ENCODE results near the genes SLC35G3, SLFN11, SLFN14 and PEX12.

DNA sequence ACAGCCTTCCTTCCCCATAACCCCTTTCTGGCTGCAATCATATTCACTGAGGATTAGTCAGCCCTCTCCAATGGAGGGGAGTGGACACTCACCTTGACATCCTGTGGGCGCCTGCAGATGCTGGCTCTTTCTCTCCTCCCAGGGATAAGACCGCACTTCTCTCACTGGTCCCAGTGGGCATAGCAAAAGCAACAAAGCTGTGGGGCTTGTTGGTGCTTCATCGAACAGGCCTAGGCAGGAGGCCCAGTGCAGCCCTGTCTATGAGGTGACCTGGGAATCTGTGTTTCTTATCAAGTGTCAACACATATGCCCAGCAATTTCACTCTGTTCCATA lies 271.0 kb upstream of the CCL2 start:
- RRBS, result no CpG with 5 or more reads among the region's 3 CpGs

GRCh38 chr17:34997506-34998019 lies 17.3 kb downstream of the LIG3 start:
- RRBS, result 37% methylated on average over 2 of the region's 8 CpGs

- RRBS, result no CpG with 5 or more reads among the region's 7 CpGs
These were observed 37.2 kb downstream of the RFFL start for GRCh38 chr17:35026188-35026840.

DNA sequence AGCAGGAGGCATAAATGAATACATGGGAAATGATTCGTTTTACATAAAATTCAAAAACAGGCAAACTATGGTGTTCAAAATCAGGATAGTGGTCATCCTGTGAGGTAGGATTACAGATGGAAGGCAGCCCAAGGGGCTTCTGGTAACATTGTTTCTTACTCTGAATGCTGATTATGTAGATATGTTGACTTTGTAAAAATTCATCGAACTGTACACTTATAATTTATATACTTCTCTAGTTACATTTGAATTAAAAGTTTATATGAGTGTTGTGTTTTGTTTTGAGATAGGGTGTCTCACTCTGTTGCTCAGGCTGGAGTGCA lies 24.9 kb downstream of the RFFL start:
- RRBS, result no CpG with 5 or more reads among the region's 2 CpGs

DNA sequence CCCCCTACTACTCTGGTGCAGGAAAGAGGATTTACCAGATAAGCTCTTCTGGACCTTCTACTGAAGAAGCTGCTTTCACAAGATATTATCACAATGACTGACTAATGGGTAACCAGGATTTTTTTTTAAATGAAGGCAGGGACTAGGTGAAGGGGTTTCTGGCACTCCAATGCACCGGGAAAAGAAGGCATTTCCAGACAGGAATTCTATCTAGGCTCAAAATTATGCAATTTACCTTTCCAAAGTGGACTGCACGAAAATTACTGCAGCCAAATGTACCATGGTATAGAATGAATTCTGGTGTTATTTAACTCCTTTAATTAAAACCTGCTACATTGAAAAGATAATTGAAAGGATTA lies 16.5 kb downstream of the RFFL start:
- RRBS, result no CpG with 5 or more reads among the region's 2 CpGs

- RRBS, result no CpG with 5 or more reads among the region's 4 CpGs
These were observed 3.5 kb downstream of the RFFL start for GRCh38 chr17:35059898-35060459.

DNA sequence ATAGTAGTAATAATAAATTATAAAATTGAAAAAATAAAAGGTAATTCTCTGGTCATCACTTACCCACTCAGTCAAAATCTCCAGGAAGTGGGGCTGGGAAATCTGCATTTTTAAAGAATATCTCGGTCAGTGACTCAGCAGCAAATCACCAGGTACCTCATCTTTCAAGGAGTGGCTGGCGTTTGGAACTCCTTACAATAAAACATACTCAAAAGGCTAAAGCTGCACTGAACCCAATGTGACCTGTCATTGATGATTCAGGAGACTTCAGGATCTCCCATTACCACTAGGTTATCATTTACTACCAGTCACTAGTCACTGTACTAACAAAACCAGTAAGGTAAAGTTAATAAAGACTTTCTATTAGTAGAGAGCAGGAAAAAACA lies 21.5 kb upstream of the RFFL start:
- RRBS, result no CpG with 5 or more reads among the region's 2 CpGs

DNA sequence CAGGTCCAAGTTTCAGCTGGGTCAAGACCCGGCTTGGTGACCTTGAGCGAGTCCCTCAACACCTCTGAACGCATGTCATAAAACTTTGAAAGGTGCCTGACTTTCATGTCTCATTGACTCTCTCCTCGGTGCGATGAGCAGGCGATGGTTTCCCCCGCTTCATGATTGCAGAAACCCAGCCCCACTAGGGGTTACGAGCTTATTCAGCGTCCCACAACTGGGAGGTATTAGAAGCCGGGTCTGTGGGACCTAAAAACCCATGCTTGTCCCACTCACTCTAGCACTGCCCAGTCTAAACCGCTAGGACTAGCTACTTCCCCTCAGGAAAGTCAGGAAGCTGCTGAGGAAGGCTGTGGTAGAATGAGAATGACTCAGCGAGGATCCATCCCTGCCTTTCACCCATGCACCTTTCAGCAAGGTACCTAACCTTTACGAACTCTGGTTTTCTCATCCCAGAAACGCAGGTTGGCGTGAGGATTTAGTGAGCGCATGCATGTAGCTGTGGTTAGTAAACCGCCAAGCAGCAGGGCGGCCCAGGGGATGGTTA lies 26.2 kb upstream of the RFFL start:
- RRBS, result no CpG with 5 or more reads among the region's 18 CpGs

DNA sequence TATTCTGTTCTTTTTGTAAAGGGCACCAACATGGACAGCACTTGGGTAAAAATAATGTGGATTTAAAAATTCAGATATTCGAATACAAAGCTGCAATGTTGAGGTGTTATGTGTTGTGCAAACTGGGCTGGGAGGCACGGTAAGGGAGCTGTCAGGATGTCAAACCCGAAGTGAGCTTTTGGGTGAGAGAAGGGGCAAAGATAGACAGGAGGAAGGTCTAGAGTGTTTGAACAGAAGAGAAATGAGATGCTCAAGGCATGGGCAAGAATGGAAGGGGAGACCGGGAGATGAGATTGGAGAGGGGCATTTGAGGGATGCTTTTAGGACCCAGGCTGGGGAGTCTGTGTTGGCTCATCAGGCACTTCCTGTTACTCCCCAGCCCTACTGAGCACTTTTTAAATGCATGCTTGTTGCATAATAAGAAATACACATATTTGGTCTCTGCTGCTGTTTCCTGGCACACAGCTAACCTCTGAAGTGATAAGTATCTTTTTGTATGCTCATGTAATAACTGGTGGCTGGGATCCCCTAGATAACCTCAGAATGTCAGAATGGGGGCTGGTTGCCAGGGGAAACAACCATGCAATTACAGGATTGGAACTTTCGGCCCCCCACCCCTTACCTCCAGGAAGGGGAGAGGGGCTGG lies 13.7 kb downstream of the UNC45B start:
- RRBS, result no CpG with 5 or more reads among the region's 5 CpGs

- RRBS, result no CpG with 5 or more reads among the region's 2 CpGs
These were observed at the start of gene SLC35G3 for GRCh38 chr17:35194258-35194560. TSS of gene SLC35G3 (minus strand) at chr17:35194393.

DNA sequence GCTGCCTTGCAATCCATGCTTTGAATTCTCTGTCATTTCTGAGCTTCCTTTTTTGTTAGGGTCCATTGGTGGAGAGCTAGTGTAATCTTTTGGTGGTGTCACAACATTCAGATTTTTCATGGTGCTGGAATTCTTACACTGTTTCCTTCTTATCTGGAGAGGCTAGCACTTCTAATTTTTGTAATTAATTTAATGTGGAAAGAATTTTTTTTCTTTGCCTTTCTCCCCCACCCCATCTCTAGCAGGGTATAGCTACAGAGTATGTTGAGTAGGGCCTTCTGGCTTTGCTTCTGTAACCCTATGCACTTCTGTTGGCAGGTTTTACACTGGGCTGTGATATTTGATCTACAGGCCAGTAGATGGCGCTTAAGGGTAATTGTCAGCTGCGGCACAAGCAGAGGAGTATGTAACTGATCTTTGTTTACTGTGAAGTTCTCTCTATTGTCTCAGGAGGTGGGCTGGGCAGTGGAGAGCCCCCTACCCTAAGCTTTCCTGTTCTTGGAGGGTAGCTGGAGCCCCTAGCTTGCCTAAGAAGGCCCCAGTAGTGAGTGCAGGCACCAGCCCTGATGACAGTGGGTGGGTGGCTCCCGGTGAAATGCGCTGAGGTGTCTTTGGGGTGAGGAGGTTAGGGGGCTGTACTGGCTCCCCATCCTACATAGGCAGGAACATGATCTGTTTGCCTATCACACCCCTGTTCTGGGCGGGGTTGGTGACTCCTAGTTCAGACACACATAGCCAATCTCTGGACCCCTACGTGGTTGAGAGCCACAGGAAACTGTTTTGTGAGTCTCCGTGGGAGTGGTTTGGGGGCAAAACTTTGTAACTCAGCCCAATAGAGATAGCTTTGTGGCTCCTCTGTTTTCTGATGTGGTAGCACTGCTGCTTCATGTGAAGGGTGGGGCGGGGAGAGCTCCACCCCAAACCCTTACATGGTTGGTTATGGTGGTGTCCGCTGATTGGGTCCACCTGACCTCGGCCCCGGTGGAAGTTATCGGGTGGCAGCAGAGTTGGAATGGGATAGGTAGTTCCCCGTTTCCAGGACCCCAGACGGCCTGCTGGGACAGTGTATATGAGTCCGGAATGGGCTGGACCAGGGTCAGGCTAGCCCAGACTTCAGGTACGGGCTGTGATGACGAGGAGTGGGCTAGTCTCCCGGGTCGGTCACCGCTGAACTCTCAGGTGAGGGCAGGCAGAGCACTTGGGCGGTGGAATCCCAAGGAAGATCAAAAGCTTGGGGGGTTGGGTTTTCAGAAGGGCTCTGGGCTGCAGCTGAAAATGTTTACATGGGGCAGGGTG lies 60.4 kb downstream of the SLFN11 start:
- RRBS, result 45% methylated on average over 7 of the region's 21 CpGs

- RRBS, result 1% methylated on average over 6 of the region's 27 CpGs
These were observed 27.1 kb downstream of the SLFN11 start for GRCh38 chr17:35346257-35346792.

DNA sequence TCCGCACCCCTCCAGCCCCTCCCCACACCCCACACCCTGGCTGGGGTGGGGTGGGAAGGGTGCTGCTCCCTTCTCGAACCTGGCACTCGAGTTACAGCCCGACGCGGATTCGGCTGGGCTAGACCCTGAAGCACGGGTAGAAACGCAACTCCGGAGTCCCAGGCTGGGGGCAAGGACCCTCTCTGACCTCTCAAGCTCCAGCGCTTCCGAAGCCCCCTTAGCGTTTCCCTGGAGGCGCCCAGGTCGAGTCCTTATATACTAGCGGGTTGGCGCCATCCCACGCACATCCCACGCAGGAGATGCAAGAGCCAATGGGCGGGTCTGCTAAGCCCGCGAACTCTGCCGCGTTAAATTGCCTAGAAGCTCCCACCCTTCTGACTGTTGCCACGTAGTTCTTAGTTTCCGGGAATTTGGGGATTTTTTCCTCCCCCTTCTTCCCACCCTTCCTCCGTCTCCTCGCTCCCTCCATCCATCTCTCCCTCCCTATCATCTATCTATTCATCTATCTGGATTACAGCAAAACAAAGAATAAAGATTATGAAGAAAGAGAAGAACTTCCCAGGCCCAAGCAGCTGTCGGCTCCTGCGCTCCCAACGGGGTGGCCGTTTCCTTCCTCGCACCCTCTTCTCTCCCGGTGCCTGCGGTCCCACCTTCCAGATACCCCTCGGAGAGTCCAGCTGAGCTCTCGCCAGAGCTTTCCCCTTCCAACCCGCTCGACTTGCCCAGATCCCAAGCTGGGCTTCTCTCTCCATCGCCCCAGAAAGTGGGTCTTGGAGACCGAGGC lies at the start of gene SLFN11:
Gene SLFN11, minus strand, starts transcription at position 227 of the 784 bp plus-strand sequence.
- RRBS, result no CpG with 5 or more reads among the region's 41 CpGs

DNA sequence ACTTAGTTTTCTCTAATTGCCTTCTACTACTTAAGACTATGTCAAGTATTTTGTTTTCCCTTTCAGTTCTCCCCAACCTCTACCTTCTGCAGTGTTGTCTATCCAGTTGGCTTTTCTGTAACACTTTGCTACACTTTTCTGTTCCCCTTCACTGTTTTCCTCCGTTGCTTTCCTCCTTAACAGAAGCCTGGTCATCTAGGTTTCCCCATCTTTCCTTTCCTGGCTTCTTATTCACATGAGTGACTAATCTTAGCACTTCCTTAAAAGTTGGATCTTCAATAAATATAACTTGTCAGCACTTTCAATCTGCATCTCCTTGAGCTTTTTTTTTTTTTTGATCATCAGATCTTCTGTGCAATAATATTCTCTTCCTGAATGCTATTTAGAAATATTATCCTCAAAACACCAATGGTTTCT lies 2.8 kb upstream of the SLFN11 start:
- RRBS, result no CpG with 5 or more reads among the region's 1 CpG

DNA sequence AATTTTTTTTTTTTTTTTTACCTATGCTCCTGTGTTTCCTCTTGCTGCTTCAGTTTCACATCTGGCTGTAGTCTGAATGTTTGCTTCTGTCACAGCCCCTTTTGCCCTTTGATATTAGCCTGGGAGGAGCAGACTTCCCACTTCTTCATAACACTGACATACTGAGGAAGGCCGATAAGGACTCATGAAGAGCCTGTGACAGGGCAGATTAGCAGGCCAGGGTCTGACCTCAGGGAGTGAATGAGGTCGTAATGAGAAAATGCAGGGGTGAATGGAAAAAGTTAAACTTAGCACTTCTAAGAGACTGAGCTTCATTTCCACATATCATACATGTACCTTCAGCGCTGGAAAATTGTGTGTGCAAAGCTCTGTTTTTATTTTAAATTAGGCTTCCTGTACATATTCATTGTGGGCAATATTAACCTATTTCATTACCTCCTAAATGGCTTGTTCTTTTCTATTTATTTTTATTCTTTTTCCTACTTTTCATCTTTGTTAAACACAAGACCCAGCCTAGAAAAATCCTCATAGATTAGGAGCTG lies at the start of gene SLFN14:
Gene SLFN14, minus strand, starts transcription at position 74 of the 542 bp plus-strand sequence.
- RRBS, result no CpG with 5 or more reads among the region's 3 CpGs

DNA sequence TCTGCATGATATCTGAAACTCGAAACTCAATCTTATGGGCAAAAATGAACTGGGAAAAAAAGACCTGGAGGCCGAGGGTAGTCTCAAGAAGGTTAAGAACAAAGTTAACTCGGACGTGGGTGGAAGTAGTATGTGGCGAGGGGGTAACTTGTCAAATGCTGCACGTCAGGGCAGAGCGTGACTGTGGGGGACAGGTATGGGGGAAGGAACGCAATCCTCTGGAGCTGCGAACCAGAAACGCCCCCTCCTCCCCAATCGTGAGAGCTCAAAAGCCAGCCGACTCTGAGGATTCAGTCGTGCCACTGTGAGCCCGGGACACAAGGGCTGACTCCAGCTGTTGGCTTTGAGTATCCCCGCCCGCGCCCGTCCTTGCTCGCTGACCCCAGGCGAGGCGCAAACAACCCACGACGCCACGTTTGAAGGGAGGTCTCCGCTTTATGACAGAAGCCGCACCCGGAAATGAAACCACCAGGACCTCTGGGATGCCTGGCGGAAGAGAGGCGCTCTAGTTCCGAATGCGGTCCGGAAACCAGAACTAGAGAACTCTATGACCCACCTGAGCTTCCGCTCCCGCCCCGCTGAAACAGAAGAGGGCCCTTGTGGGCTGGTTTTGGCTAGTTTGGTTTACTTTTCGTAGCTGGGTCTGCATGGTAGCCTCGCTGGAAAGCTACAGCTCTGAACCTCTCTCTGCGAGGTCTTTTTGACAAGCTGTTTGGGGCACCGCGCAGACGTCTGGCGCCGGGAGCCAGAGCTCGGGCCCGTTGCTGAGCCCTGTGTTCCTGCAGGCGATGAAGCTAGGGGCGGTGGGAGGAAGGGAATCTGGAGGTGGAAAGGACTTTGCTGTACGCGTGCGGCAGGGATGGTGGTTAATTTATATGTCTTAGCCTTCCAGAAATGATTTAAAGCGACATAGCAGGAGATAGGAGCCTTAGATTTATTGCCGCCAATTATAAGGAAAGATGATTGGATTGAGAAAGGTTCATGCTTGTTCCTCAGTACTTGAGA lies at the start of gene PEX12:
Gene PEX12, minus strand, starts transcription at position 442 of the 1,005 bp plus-strand sequence.
- RRBS, result 3% methylated on average over 6 of the region's 52 CpGs

DNA sequence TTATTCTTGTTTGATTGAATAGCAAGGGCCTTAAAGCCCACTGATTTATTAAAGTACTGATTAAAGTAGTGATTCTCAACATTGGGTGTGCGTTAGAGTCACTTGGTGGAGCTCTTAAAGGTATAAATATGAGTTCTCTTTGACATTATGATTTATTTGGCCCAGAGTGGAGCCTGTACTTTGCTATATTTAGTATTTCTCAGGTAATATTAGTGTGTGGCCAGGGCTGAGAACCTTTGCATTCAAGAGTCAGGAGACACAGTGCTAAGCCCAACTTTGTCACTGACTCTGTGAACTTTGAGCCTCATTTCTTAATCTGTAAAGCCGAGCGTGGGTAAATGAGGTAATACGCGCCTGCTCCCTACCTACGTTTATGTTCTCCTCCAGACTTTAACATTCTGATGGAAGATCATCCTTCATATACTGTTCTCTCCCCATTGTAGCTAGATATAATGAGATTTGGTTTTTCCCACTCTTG lies 10.4 kb downstream of the AP2B1 start:
- RRBS, result no CpG with 5 or more reads among the region's 6 CpGs

- RRBS, result no CpG with 5 or more reads among the region's 19 CpGs
These were observed 12.6 kb downstream of the C17orf50 start for GRCh38 chr17:35773217-35773659.

DNA sequence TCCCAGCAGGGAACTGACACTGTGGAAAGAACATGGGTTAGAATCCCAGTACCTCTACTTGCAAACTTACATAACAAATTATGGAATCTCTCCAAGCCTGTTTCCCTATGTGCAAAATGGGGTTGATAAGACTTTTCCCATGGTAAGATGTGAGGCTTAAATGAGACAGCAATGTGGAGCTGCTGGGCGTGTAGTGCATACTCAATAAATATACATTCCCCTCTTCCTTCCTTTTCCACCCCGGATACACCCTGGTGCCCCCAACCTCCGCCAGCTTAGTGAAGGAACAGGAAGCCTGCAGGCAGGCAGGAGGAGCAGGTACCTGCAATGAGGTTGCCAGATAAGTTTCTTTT lies 14.8 kb downstream of the C17orf50 start:
- RRBS, result no CpG with 5 or more reads among the region's 3 CpGs